ENCODE data around the gene ZNF668.

DNA sequence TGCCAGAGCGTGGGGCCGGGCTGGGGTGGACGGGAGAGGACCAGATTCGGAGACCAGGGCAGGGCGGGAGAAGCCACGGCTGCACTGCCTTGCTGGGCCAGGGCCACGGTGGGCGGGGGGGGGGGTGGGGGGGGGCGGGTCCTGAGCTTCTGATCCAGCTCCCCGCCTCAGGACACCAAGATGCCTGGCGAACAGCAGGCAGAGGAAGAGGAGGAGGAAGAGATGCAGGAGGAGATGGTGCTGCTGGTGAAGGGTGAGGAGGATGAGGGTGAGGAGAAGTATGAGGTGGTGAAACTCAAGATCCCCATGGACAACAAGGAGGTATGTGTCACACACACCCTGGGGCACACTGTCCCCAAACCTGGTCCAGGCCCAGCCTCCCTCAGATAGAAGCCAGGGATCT, 469 bp downstream of the ZNF771 start:
- PRO-cap = unidirectional peak, minus-strand start at position 86 of the sequence

- PRO-cap = no peak
Observed at GRCh38 chr16:30443389-30444109, 2.1 kb downstream of the SEPHS2 start.

- PRO-cap = no peak
Observed at GRCh38 chr16:30470959-30471537, 1.5 kb upstream of the ITGAL start.

- PRO-cap = bidirectional peak, plus-strand start at chr16:30527169, minus-strand start at chr16:30527058; bidirectional peak, plus-strand start at chr16:30527674, minus-strand start at chr16:30527291
Observed at GRCh38 chr16:30527135-30527771, 887 bp upstream of the ZNF768 start.

DNA sequence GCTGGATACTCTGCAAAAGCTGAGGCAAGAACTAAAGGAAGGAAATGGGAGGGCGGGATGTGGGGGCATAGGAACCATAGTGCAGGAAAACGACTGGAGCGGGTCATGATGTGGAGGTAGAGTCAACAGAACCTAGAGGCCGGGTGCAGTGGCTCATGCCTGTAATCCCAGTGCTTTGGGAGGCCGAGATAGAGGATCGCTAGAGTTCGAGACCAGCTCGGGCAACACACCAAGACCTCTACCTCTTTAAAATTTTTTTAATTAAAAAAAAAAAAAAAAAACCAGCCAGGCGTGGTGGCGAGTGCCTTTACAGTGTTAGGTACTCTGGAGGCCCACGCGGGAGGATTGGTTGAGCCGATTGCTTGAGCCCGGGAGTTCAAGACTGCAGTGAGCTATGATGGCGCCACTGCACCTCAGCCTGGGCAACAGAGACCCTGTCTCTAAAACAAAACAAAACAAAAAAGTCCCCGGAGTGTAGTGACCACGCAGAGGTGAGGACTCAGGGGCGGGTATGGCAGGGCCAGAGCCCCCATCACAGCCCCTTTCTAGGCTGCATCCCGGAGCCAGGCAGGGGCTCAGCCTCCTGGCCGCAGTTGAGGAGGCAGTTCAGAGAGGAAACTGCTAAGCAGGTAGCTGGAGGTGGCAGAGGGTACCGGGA, 1.0 kb downstream of the ZNF747 start:
- PRO-cap = no peak

DNA sequence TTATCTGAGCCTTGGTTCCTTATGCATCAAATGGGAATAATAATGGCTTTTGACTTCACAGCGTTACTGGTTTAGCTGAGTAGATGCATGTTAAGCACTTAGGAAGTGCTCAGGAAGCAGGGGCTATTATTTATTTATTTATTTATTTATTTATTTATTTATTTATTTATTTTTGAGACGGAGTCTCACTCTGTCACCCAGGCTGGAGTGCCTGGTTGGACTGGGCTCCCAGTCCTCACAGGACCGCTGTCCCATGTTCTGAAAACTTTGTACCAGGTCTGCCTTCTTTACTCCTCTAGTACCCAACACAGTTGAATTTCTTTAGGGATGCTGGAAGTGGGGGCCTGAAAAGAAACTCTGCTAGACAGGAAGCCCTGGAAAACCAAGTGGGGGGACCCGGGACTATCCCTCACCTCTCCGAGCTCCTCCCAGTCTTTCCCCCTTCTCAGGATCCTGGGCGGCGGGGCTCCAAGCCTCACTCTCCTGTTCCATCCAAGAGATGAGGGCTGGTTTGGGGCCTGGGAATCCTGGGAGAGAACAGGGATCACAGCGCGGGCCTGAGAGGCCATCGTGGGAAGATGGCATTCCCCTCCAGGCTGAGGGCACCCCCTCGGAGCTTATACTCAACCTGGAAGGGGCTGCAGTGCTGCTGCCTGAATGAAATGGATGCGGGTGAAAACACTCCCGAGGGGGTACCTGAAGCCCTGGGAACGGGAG, 759 bp downstream of the ZNF688 start:
- PRO-cap = unidirectional peak, plus-strand start at position 549 of the sequence

DNA sequence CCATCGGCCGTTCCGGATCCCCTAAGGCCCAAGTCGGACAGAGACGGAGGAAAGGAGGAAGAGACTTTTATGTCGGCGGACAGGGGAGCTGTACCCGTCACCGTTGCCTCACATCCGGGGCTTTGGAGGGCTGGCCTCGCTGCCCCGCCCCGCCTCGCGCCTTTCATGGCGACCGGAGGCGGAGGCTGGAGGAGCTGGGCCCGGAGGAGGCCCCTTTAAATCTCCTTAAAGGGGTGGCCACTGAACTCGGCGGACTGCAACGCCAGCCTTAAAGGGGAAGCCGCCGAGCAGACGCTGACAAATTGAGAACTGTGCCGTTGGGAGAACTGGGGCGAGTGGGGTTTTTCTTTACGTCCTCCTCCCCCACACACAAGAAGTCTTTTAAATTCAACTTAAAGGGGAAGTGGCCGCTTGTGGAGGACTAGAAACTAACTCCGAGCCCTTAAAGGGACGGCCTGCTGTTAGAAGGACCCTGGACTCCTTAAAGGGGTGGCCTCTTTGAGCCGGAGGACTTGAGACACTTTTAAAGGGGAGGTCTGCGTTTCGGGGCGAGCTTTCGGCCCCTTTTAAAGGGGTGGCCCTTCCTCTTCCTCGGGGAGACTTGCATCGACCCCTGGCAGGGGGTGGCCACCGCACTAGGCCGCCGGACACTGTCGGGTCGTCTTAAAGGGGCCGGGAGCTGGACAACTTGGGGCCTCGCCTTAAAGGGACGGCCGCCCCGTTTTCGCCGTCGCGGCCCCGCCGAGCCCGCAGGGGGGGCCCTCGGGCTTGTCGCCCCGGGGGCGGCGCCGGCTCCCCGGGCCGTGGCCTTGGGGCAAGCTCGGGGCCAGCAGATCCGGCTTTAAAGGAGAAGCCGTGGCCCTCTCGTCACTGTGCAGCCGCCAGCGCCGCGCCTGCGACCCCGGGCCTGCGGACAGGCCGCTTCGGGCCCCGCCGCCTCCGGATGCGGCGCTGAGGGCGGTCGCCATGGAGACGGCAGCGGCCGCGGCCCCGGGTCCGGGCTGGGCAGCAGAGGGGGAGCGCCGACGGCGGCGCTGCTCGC, 643 bp downstream of the FBRS start:
- PRO-cap = bidirectional peak, plus-strand start at position 166 of the sequence, minus-strand start at position 124 of the sequence; bidirectional peak, plus-strand start at position 597 of the sequence, minus-strand start at position 337 of the sequence

DNA sequence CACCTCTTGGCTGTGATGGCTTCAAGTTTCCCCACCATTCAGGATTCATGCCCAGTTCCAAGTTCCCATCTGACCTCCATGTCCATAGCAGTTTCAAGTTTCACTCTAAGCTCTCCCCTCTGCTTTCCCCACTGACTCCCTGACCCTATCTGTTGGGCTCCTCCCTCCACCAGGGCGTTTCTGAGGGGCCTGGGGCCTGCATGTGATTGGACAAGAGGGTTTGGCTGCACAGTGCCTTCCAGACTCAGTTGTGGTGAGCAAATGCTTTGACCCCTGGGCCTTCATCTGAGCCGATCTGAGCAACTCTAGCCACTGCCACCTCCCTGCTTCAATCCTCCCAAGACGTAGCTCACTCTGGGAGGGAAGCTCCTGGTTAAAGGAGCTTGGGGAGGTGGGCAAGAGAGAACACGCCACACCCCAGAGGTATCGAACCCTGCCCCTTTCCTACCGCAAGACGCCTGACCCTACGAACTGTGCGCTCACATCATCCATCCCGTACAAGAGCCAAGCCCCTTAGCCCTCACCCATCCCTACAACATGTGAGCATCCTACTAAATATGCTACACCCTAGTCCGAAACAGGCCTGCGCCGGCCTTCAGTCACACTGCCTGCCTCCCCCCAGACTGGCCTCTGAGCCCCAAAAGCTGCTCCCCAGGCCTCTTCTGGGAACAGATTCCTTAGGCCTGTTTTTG, 8.2 kb downstream of the ZNF629 start:
- PRO-cap = no peak

GRCh38 chr16:30780736-30781657, 6.0 kb downstream of the ZNF629 start:
- PRO-cap = no peak

DNA sequence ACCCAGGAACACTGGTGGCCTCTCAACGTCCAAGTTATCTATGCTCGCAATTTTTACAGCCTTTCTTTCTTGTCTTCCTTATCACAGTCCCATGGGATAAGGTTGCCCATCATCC, 690 bp upstream of the ZNF629 start:
- PRO-cap = no peak

DNA sequence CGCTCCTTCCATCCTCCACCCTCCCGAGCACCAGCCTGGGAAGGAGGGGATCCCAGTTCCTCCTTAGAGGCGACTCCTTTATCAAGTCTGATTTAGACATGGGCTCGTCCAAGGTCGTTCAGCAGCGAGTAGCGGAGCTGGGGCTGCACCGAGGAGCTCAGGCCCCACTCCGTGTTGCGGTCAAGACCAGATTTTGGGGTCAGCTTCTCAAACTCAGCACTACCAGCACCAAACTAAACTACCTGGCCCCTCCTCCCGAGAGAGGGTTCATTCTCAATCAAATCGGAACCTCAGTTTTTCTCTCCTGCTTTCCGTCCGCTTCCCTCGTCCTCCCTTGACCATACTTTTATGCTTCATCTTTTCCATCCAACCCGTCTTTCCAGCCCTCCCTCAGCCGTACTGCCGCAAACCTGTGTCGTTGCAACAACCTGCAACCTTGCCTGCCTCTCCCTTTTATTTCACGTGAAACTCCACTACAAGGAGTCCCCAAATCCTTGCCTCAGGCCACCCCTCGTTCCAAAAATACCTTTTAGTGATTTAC, 19.1 kb upstream of the ZNF629 start:
- PRO-cap = no peak

- PRO-cap = no peak
Observed at GRCh38 chr16:30839207-30839997, 52.4 kb upstream of the ZNF629 start.

GRCh38 chr16:30875579-30876421, 18.1 kb downstream of the BCL7C start:
- PRO-cap = no peak

DNA sequence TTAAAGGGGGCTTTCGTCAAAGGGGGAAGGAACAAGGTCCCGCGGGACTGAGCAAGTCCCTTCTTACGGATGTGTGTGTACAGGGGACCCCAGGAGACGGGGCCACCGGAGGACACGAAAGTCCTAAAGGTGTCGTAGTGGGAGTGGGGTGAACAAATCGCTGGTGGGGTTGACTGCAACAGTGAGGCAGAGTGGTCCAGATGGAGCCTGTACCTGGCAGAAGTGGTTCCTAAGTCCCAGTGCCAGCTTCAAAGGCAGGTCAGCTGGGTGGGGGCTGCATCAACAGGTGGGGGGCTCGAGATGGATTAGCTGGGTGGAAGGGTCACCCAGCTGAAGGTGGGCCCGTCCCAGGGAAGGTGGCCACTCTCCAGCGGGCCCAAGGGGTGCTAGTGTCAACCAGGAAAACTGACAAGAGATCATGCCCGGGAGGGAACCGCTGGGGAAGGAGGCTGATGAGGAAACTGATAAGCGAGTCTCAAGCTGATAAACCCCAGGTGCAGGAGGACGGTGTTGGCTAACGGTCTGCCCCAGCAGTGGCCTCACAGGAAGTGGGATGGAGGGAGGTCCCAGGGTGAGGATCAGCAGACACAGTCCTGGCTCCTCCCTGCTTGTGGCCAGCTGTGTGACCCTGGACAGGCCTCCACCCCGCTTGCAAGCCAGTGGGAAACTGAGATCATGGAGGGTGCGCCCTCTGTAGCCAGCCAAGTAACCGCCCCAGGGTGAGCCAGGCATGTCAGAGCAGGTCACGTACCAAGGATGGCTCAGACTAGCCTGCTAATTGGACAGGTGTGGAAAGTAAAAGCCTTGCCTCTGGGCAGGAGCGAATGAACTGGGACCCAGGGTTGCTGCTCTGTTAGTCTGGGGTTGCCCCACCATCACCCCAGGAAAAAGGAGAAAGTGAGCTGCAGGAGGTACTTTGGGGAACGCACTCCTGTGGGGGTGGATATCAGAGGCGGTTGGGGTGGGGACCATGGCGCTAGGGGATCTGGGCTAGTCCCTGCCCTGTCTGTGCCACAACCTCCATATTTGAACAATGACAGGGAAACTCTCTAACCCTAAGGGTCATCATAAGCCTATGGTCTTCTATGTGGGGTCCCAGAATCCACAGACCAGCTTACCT, 1.1 kb downstream of the ORAI3 start:
- PRO-cap = bidirectional peak, plus-strand start at position 659 of the sequence, minus-strand start at position 550 of the sequence

- PRO-cap = bidirectional peak, plus-strand start at chr16:30997403, minus-strand start at chr16:30997271
Observed at GRCh38 chr16:30996856-30998010, 12.2 kb downstream of the HSD3B7 start.

DNA sequence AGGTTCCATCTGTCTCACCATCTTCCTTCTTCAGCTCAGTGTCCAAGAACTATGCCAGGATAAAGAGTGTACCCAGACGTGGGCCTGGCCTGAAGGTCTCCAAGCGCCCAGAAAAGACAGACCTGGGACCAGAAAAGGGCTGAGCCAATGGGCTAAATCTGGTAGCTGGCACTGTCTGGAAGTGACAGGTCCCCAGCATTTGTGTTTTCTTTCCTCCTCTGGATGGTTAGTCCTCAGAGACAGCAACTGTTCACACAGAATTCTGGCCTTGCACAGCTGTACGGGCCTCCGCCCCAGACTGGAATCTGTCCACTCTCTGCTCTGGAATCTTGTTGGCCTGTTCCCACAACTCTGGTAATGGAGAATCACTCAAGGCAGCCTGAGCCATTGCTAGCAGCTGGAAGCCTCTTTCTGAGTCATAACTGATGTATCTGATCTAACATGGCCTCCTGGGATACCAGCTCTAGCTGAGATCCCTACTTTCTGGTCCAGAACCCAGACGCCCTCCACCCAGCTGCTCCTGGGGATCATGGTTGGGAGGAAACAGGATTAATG, 9.2 kb downstream of the ZNF668 start:
- PRO-cap = no peak

DNA sequence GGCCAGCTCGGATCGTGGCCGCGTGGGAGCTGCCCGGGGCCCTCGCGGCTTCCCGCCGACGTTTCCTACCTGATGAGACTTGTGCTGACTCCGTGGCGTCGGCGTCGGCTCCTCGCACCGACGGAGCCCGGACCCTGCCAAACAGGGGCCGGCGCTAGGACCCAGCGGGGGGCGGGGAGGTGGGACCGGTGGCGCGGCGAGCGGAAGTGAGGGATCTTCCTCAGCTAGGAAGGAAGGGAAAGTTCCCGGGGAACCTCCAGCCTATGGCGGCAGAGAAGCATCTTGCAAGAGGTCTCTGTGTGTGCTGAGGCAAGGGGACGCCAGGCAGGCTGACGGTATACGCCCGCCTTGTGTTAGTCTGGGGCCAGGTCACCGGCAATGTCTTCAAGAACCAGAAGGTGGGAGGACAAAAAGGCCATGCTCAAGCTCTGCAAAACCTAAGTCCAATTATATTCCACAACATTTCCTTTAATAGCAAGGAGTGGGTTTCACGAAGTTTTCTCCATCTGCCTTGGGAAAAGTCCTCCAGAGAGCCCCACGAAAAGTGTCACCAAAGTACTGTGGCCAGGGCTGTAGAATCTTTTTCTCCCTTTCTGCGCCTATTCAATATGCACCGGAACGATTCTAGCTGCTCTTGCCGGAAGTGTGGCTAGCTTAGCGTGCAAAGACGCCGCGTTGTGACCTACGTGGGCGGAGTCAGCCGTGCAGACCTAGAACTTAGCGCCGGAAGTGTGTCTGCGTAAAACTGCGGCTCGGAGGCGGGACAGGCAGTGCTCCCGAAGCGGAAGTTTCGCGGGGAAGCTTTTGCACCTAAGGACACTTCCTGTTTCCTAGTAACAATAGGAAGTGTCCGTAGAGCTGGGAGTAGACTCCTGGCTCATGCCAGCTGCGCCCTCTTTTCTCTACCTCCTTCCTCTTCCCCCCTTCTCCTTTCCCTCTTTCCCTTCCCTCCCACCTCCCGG, at the start of gene ZNF668:
TSS of gene ZNF668 (minus strand) at position 651 of the 962 bp plus-strand sequence.
- PRO-cap = bidirectional peak, plus-strand start at position 239 of the sequence, minus-strand start at position 136 of the sequence; bidirectional peak, plus-strand start at position 842 of the sequence, minus-strand start at position 595 of the sequence

DNA sequence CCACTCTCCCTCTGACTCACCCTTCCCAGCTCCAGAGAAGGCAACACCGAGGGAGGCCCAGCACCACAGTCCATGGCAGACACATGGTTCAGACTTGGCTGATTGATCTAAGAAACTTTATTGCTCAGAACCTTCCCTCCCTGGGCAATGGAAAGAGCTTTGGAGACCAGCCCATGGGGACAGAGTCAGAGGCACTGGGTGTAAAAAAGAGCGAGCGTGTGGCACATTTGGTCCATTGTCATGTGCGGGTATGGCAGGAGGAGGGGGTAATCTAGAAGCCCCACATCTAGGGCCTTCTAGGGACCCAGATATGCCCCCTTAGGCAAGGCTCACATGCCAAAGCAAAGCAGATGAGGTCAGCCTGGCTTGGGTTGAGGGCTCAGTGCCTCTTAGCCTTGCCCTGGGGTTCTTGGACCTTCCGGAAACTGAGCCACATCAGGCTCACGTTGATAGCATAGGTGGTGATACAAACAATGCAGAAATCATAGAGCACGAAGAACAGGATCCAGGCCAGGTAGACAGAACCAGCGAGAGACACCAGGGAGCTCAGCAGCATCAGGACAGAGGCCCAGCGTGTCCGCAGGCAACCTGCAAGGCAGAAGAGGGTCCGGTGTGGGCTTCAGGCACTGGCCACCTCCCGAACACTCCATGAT, 2.1 kb upstream of the PRSS53 start:
- PRO-cap = no peak

DNA sequence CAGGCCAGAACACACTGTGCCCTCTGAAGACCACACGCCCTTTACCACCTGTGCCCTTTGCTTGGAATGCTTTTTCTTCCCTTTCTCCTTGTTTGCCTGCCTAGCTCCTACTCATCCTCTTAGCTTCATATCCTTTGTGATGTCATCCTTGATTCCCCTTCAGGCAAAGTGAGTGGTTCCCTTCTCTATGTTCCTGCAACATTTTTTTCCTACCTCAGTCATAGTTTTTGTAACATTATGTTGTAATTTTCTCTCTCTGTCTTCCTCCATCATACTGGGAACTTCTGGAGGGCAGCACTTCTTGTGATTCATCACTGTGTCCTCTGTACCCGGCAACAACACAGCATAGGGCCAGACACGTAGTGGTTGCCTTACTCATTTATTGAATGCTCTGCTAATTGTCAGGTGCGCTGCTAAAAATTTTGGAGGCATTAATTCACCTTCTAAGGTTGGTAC, 973 bp downstream of the KAT8 start:
- PRO-cap = unidirectional peak, minus-strand start at position 94 of the sequence; unidirectional peak, minus-strand start at position 165 of the sequence

- PRO-cap = no peak
Observed at GRCh38 chr16:31126815-31127709, 8.5 kb downstream of the PRSS8 start.